SEM (cell line): ENCODE data around the genes UBE2S, ISOC2 and ZNF579.

DNA sequence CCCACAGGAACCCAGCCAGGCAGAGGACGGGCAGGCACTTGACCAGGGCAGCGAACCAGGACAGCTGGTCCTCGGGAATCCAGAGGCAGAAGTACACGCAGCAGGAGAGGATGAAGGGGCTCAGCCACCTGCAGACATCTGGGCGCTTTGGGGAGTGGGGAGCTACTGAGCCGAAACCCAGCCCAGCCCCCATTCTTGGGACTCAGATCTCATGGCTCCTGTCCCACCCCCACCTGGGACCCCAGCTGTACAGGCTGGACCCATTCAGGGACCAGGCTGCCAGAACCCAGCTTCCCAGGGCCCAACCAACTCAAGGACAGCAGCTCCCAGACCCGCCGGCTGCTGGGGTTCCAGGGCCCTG lies 290 bp downstream of the TMEM86B start:
- PRO-cap: no peak

DNA sequence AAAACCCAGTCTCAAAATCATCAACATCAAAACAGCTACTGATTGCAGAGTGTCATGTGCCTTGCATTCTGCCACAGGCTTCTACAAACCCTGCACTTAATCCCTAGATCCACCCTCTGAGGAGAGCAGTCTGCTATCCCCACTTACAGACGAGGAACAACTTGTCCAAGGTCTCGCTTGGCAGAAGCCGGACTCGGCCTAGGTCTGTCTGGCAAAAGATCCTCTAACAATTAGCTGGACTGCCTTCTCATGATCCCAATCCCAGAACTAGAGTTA lies 2.1 kb downstream of the PPP6R1 start:
- PRO-cap: no peak

GRCh38 chr19:55258254-55258820 lies 480 bp downstream of the PPP6R1 start:
- PRO-cap: unidirectional peak, plus-strand start at chr19:55258636

- PRO-cap: no peak
Observed at GRCh38 chr19:55300671-55301548, 17.1 kb downstream of the BRSK1 start.

- PRO-cap: no peak
Observed at GRCh38 chr19:55387538-55388161, 1.9 kb downstream of the RPL28 start.

DNA sequence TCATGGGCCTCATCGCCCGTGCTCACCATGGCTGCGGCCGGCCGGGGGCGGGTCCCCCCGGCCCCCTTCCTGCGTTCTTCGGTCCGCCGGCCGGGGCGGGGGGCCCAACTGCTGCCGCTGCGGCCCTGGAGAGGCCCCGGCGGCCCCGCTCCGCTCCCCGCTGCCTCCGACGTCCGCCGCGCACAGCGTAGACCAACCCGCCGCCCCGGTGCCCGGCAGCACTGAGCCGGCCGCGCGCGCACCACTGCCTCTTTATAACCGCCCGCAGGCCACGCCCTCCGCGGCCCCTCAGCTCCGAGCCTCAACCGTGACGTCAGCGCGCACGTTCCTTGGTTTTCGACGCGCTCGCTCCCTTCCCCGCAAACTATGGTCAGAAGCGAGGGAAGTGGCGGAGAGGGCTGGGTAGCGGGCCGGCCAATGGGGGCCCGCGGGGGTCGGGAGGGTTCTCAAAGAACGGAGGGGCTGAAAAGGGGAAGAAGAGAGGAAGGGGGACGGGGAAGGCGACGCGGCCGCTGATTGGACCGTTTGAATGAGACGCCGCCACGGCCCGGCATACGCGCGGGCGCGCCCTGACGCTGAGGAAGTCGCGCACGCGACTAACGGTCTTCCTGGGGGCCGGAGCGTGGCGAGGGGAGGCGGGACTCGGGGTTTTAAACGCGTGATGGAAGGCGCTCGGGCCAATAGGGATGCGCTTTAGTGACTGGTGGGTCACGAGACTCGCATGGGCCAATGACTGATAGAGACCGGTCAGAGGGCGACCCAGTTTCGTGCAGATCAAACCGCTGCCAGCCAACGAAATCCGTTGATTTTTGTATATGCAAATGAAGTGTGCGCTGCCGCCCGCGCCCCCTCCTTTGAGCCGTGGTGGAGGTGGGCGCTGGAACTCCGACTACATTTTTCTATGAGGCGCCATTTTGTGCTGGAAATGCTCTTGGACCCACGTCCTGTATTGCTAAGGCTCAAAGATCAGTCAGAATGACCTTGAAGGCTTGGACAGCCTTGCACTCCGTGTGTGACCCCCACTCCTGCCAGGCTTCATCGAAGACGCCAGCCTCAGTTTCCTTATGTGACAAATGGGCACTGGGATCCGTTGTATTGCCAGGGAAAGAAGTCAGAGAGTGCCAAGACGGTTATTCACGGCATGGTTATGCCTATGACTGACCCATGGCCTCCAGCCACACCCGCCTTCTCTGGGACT lies at the start of gene UBE2S:
Gene UBE2S (minus strand): TSS at position 228 of the 1,198 bp plus-strand sequence.
- PRO-cap: bidirectional peak, plus-strand start at position 360 of the sequence, minus-strand start at position 225 of the sequence; bidirectional peak, plus-strand start at position 854 of the sequence, minus-strand start at position 598 of the sequence

DNA sequence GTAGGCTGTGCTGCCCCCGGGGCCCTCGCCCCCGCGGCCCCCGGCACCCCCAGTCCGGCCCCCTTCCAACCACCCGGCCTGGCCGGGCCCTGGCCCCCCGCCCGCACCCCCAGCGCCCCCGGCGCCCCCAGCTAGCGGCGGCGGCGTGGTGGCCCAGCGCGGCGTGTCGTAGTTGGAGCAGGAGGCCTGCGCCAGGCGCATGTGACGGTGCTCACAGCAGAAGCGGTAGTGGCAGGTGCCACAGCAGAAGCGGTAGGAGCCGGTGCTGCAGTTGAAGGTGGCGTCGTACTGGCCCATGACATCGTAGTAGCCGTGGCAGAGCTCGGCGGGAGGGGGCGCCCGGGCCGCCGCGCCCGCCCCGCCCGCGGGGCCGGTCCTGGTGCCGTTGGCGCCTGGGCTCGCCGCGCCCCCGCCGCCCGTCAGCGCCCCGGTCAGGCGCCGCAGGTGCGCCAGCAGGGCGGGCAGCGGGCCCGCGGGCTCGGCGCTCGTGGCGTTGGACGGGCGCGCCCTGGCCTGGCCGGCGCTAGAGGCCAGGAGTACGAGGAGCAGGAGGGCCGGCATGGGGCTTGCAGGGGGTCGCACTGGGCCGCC lies 702 bp downstream of the SHISA7 start:
- PRO-cap: no peak

- PRO-cap: bidirectional peak, plus-strand start at chr19:55462012, minus-strand start at chr19:55461642
Observed at GRCh38 chr19:55461525-55461902, at the start of gene ISOC2. Gene ISOC2, minus strand, starts transcription at chr19:55461642.

DNA sequence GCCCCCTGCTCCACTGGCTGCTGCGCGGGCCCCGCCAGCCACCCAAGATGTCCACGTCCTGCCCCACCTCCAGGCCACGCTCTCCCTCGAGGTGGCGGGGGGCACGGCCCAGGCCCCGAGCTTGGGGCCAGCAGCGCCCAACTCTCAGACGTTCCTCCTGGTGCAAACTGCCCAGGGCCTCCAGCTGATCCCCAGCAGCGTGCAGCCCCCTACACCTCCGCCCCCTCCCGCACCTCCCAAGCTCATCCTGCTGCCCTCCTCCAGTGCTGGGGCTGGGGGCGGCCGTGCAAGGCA lies 1.9 kb upstream of the NAT14 start:
- PRO-cap: no peak

- PRO-cap: bidirectional peak, plus-strand start at chr19:55580996, minus-strand start at chr19:55580848
Observed at GRCh38 chr19:55580687-55581328, at the start of gene ZNF579. Gene ZNF579, minus strand, starts transcription at chr19:55580848.

- PRO-cap: no peak
Observed at GRCh38 chr19:55592799-55593610, 6.3 kb downstream of the FIZ1 start.

- PRO-cap: no peak
Observed at GRCh38 chr19:55601071-55601555, 1.0 kb downstream of the ZNF524 start.

DNA sequence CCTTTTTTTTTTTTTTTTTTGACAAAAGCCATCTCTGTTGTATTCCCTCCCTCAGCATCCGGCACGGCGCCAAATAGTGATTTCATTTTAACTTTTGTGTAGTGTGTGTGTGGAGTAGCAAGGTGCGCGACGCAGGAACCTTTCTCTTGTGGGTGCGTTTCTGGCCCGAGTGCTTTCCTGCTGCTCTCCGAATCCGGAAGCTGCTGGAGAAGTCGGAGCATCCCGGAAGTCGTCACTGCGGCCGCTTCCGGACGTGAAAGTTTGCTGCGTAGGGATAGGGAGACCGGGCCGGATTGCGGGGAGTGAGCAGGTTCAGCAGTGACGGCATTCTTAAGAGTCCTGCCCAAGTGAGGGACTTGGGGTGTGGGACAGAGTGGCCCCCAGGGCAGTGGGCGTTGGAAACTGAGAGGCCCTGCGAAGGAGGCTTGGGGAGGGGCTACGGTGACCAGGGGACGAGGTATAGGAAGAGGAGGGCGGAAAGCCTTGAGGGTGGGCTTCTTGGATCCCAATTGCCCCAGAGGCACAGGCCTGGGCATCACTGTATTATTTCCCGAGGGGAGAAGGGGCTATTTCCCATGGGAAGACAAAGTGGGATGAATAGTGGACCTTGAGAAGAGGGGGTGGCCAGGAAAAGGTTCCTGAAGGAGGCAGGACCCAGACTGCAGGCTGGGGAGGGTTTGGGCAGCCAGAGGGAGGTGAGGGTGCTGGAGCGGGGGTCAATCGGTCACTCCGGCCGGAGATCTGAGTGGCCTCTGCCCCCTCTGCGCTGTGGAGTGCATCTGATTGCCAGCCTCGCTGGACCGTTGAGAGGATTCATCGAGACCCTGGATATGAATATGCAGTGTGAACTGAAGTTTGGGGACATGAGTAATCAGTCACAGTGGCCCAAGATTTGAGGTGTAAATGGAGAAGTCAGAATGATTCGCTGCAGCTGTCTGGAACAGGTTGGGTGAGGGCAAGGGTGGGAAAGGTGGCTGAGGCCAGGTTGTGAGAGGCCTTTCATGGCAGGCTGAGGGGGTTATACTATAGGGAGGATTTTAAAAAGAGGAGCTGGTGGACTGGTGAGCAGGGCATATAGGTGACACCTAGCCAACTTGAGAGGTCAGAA lies 5.7 kb upstream of the ZNF580 start:
- PRO-cap: bidirectional peak, plus-strand start at position 293 of the sequence, minus-strand start at position 171 of the sequence

- PRO-cap: bidirectional peak, plus-strand start at chr19:55639328, minus-strand start at chr19:55639165
Observed at GRCh38 chr19:55638998-55639449, 1.8 kb upstream of the ZNF580 start.

- PRO-cap: no peak
Observed at GRCh38 chr19:55695027-55695616, 20.1 kb downstream of the EPN1 start.

- PRO-cap: no peak
Observed at GRCh38 chr19:55707275-55708475, 30.5 kb downstream of the NLRP9 start.

- PRO-cap: no peak
Observed at GRCh38 chr19:55711884-55712263, 26.3 kb downstream of the NLRP9 start.

GRCh38 chr19:56144000-56144541 lies 3.0 kb downstream of the ZNF444 start:
- PRO-cap: no peak

- PRO-cap: no peak
Observed at GRCh38 chr19:56301631-56302181, 12.9 kb downstream of the ZSCAN5A start.

GRCh38 chr19:56309384-56310108 lies 5.1 kb downstream of the ZSCAN5A start:
- PRO-cap: no peak